ENCODE measurements around a stretch of chr13.

GRCh38 chr13:75724616-75725051, 88.5 kb downstream of the LMO7 start:
- PRO-cap = no peak
- RAMPAGE, long total RNA, 2 experiments = no peak in any of the 2 experiments

DNA sequence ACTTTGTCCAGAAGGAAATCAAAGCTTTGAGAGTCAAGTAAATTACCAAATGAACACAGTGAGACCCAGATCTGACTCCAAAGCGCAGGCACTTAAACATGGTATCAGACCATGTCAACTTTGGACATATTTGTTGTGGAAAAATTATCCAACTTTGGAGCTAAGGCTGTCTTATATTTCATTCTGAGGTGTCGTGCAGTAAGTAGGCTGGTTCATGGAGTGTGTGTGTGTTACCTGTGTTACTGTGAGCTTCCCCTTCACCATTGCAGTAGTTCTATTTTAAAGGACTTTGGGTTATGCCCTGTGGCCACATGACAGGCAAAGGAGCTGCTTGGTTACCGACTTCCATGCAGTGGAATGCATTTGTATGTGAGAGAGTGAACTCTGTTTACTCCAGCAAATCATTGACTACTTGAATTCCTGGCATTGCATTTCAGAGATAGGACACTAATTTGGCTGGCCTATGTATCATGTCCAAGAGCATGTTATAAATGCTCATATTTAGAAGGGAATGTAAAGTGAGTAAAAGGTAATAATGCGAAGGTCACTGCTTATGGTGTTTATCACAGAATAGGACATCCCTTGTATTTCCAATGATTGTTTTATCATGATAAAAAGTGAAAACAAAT, 156.3 kb downstream of the LMO7 start:
- PRO-cap = no peak
- RAMPAGE, long total RNA, 2 experiments = no peak in any of the 2 experiments

DNA sequence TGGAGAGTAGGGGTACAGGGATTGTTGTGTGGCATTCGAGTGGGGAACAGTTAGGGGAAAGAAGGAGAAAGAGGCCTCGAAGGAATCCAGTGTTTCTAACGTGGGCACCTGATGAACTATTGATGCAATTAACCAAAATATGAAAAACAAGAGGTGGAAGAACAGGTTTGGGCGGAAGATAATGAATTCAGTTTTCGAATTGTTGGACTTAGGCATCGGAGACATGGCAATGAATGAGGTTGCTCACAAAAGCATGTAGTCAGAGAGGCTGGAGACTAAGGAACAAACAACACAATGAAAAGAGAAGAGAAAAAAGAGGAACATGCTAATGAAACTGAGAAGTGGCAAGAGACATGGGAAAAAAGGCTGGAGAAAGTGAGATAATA, 192.7 kb downstream of the LMO7 start:
- PRO-cap = no peak
- RAMPAGE, long total RNA, 2 experiments = no peak in any of the 2 experiments

DNA sequence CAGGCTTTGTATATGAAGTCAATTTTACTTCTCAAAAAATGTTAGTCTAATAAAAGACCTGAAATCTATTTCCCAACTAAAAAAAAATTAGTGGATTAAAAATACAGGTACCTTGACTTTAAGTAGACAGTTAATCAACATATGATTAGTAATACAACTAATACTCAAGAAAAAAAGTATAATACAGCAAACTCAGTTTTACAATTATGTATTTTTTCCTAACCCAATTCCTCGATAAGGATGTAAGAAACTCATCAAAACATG, 3.5 kb downstream of the KCTD12 start:
- PRO-cap = no peak
- RAMPAGE, long total RNA, 2 experiments = no peak in any of the 2 experiments

GRCh38 chr13:76894427-76894771, 8.2 kb upstream of the KCTD12 start:
- PRO-cap = no peak
- RAMPAGE, long total RNA, 2 experiments = no peak in any of the 2 experiments

DNA sequence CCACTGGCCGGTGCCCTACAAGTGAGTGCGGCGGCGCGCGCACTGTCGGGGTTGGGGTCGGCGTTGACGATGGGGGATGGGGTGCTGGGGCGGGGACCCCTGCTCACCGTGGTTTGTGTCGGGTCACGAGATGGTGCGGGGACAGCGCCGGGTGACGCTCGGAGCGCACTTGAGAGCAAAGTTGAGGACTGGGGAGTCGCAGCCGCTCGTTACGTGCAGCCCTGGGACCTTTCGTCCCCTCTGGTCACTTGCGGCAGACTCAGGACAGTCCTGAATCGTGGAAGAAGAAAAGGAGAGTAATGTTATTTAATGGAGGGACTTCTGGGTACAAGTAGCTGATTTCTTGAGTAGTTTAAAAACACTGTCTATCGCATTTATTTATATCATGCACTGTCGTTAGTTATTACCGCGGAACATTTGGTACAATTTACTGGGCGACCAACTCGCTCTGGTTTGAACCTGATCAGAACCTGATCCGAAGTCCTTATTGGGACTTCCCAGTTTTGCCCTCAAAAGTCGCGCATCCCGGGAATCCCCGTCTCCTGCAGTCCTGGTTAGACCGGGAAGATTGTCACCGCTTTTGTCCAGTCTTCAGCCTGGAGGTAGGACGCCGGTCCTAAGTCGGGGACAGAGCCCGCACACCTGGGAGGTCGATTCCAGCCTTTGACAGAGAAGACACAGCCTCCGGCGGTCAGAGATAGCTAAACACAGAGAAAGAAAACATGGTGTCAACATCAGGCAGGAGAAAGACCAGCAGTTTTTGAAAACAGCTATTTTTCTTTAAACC, 563 bp downstream of the CLN5 start:
- PRO-cap = unidirectional peak, plus-strand start at position 178 of the sequence; bidirectional peak, plus-strand start at position 587 of the sequence, minus-strand start at position 242 of the sequence
- RAMPAGE, long total RNA, 2 experiments = no peak in any of the 2 experiments

DNA sequence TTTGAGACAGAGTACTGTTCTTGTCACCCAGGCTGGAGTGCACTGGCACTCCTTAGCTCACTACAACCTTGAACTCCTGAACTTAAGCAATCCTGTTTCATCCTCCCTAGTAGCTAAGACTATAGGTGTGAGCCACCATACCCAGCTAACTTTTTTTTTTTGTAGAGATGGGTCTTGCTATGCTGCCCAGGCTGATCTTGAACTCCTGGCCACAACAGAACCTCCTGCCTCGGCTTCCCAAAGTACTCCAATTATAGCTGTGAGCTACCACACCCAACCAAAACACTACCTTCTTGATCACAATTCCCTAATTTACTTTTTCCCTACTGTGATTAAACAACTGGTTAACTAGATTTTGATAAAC, 10.4 kb downstream of the FBXL3 start:
- PRO-cap = no peak
- RAMPAGE, long total RNA, 2 experiments = no peak in any of the 2 experiments

GRCh38 chr13:77018512-77018988, 8.4 kb downstream of the FBXL3 start:
- PRO-cap = no peak
- RAMPAGE, long total RNA, 2 experiments = no peak in any of the 2 experiments

- PRO-cap = no peak
- RAMPAGE, long total RNA, 2 experiments = no peak in any of the 2 experiments
These were observed 1.4 kb upstream of the FBXL3 start for GRCh38 chr13:77028246-77028852.

DNA sequence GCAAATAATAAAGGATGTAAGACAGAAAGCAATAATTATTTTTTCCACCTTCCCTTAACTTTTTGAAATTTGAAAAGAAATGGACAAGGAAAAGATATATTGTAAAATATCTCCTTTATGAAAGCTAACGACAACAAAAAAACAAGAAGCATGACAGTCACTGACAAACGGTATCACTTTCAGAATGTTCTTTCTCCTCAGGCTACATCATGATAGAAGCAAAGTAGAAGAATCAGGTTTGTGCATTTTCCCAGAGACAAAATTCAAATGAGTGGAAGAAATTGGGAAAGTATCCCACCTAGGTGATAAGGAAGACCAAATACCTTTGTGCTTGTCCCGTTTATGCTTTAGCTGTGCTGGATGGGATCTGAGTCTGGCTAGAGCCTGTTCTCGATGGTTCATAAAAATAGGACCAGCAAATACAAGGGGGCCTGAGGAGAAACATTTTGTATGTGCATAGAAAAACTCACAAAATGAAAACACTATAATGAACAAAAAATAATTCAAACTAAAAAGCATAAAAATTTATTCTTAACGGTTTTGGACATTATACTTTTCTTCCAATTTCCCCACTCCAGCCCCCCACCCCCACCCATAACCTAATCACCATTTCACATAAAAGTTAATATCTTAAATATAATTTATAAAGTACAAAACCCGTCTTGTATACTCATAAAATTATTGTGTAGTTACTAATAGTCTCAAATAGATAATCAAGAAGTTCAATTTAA, 93.9 kb downstream of the MYCBP2 start:
- PRO-cap = no peak
- RAMPAGE, long total RNA, 2 experiments = no peak in any of the 2 experiments

- PRO-cap = no peak
- RAMPAGE, long total RNA, 2 experiments = no peak in any of the 2 experiments
These were observed 38.7 kb downstream of the MYCBP2 start for GRCh38 chr13:77288119-77288693.

GRCh38 chr13:77919958-77920370, 1.3 kb upstream of the EDNRB start:
- PRO-cap = no peak
- RAMPAGE, long total RNA, 2 experiments = no peak in any of the 2 experiments

GRCh38 chr13:77946414-77946902, 27.8 kb upstream of the EDNRB start:
- PRO-cap = no peak
- RAMPAGE, long total RNA, 2 experiments = no peak in any of the 2 experiments

GRCh38 chr13:78137803-78138328, 219.2 kb upstream of the EDNRB start:
- PRO-cap = no peak
- RAMPAGE, long total RNA, 2 experiments = no peak in any of the 2 experiments

DNA sequence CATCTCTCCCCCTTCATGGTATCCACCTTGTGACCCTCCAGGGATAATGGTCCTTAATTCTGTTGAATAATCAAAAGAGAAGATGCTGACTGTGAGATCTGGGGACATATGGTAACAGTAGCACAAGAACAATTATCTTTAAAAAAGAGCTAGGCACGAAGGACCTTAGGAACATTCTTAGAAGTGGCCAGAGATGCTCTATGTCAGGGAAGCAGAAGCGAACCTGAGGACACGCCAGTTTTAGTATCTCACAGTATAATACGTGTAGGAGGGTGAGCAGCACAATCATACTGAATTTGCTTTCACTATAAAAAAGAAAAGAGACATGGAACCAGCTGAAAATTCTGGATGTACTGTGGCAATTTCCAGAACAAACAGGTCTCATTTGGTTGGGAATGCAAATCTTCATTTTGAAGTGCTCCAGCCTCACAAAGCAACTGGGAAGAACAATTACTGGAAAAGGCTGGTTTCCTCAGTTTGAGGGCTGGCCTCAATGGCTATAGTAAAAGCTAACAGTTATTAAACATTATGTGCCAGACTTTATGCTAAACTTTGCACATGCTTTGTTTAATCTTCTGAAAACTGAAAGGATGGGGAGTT, 3.2 kb downstream of the OBI1 start:
- PRO-cap = no peak
- RAMPAGE, long total RNA, 2 experiments = no peak in any of the 2 experiments

DNA sequence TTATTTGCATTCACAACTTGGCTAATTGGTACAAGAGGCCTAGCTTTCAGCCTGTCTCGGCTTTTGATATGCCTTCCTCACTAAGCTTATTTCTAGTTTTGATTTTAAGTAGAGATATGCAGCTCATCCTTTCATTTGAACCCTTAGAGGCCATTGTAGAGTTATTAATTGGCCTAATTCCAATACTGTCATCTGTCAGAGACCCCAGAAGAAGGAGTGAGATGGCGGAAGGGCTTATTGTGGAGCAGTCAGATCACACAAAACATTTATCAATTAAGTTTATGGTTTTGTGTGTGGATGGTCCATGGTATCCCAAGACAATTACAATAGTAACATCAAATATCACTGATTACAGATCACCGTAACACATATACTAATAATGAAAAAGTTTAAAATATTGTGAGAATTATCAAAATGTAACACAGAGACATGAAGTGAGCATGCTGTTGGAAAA, 140.6 kb upstream of the OBI1 start:
- PRO-cap = no peak
- RAMPAGE, long total RNA, 2 experiments = no peak in any of the 2 experiments

DNA sequence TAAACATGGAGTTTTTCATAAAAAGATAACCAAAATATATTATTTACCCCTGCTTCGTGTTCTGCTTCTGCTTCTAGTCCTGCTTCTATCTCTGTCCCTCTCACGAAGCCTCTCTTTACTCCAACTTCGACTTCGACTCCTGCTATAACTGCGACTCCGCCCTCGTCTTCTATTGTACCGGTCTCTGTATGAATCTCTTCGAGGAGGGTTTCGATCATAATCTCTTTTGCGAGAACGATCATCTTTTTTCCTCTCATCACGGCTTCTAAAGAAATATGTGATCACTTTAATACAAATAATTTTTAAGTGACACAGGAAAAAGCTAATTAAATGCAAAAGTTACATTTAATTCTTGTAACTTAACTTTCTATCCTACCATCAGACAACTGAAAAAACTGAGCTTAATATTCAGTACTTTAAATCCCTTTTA, 35.1 kb downstream of the RBM26 start:
- PRO-cap = no peak
- RAMPAGE, long total RNA, 2 experiments = no peak in any of the 2 experiments

DNA sequence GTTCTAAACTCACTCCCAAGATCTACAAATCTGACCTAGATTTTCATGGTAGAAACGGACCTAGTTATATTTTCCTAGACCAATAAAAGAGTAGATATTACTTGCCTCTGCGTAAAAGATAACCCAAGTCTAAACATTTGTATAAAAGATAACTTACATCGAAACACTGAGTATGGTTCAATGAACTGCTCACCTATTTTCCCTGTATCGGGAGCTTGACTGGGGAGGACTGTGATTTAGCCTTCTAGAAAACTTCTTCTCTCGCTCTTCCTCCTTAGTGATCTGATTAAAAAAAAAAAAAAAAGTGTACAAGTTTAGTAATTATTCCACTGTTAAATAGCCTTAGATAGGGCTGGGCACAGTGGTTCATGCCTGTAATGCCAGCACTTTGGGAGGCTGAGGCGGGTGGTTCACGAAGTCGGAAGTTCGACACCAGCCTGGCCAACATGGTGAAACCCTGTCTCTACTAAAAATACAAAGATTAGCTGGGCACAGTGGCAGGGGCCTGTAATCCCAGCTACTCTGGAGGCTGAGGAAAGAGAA, 34.3 kb downstream of the RBM26 start:
- PRO-cap = no peak
- RAMPAGE, long total RNA, 2 experiments = no peak in any of the 2 experiments

- PRO-cap = no peak
- RAMPAGE, long total RNA, 2 experiments = no peak in any of the 2 experiments
These were observed 1.8 kb downstream of the RBM26 start for GRCh38 chr13:79404048-79404902.

DNA sequence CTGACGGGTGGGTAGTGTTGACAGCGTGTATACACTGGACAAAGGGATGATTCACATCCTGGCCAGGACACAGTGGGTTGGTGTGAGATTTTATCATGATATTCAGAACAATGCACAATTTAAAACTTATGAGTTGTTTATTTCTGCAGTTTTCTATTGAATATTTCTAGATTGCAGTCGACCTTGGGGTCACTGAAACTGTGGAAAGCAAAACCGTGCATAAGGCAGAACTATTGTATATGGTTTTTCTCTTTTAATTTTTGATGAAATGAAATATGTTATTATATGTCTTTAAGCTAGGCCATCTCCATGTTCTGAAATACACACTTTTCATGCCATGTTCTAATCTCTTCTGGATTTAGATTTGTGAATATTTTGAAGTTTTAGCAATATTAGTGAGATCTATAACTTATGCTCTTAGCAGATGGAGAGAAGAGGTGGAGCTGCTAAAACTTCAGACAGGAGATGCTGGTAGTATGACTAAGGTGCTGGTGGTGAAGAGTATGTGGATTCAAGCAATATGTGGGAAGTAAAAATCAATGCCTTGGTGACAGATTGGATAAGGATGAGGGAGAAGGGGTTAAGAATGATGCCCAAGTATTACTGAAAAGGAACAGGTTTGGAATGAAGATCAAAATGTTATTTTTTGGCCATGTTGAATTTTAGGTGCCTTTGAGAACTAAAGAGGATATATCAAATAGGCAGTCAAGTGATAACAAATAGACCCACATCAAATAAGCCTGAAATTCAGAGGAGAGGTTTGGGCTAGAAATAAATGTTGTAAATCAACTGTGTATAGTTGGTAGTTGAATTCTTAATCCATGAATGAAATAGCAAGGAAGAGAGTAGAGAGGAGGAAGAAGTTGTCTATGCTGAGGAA, 44.9 kb downstream of the NDFIP2 start:
- PRO-cap = no peak
- RAMPAGE, long total RNA, 2 experiments = no peak in any of the 2 experiments